Progenitor cell of endocrine pancreas (in vitro differentiated cells): ENCODE measurements around the genes SMARCA4, SPC24, SWSAP1 and EPOR.

- PRO-cap: no peak
Observed at GRCh38 chr19:10920780-10921514, 7.5 kb downstream of the YIPF2 start.

DNA sequence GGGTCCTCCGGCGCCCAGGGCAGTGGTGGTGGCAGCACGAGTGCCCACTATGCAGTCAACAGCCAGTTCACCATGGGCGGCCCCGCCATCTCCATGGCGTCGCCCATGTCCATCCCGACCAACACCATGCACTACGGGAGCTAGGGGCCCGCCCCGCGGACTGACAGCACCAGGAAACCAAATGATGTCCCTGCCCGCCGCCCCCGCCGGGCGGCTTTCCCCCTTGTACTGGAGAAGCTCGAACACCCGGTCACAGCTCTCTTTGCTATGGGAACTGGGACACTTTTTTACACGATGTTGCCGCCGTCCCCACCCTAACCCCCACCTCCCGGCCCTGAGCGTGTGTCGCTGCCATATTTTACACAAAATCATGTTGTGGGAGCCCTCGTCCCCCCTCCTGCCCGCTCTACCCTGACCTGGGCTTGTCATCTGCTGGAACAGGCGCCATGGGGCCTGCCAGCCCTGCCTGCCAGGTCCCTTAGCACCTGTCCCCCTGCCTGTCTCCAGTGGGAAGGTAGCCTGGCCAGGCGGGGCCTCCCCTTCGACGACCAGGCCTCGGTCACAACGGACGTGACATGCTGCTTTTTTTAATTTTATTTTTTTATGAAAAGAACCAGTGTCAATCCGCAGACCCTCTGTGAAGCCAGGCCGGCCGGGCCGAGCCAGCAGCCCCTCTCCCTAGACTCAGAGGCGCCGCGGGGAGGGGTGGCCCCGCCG is 6.7 kb downstream of the YIPF2 start:
- PRO-cap: no peak

- PRO-cap: bidirectional peak, plus-strand start at chr19:10960885, minus-strand start at chr19:10960691; bidirectional peak, plus-strand start at chr19:10961628, minus-strand start at chr19:10961582
Observed at GRCh38 chr19:10960777-10961937, at the start of gene SMARCA4. Gene SMARCA4, plus strand, starts transcription at chr19:10961030.

DNA sequence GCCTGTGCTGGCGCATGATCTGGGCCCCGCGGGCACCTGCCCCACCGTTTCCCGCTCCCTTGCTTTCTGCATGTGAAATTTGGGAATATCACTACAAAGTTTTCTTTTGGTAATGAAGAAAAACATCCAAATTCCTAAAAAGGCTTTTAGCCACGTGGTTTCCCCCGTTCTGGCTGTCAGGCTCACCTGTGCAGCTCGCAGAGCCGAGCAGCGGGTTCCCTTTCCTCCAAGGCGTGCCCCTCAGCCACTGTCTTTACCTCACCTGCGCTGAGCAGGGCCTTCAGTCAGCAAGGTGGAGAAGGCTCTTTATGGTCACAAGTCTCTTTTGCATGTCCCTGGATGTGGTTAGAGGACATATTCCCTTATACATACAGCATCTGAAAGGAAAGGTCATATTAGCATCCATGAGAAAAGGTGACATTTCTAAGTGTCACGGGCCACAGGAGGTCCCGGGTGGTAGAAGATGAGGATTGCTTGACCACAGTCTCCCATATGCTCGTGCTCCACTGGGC is 23.8 kb downstream of the SMARCA4 start:
- PRO-cap: no peak

DNA sequence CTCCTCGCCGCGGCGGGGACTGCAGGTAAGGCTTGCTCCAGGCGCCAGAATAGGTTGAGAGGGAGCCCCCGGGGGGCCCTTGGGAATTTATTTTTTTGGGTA is 179 bp downstream of the LDLR start:
- PRO-cap: no peak

DNA sequence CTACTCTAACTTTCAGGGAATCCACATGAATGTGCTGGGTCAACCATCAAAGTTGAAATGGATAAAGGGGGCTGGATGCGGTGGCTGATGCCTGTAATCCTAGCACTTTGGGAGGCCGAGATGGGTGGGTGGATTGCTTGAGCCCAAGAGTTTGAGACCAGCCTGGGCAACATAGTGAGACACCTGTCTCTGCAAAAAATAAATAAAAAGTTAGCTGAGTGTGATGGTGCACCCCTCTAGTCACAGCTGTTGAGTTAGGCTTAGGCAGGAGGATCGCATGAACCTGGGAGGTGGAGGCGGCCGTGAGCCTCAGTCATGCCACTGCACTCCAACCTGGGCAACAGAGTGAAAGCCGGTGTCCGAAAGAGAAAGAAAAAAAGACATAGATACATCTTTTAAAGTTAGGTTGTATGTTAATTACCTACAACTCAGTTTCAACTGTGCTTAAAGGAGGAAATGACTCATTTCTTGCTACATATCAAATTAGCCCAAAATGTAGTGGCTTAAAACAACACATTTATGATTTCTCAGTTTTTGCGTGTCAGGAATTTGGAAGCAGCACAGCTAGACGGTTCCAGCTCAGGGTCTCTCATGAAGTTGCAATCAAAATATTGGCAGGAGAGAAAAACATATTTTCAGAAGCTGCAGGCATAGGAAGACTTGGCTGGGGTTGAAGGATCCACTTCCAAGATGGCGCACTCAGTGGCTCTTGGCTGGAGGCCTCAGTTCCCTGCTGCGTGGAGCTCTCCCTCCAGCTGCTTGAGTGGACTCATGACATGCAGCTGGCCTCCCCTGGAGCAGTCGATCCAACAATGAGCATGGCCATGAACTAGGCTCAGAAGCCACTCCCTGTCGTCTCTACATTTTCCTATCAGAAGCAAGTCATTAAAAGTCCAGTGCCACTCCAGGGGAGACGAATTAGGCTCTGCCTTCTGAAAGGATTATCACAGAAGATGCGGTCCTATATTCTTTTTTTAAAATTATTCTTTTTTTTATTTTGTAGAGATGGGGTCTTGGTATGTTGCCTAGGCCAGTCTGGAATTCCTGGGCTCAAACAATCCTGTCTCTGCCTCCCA is 7.0 kb downstream of the LDLR start:
- PRO-cap: no peak

GRCh38 chr19:11104653-11105840 is 15.8 kb downstream of the LDLR start:
- PRO-cap: no peak

- PRO-cap: bidirectional peak, plus-strand start at chr19:11156086, minus-strand start at chr19:11155780
Observed at GRCh38 chr19:11155351-11156344, at the start of gene SPC24. Gene SPC24, minus strand, starts transcription at chr19:11155782.

GRCh38 chr19:11189651-11190151 is 7.6 kb downstream of the KANK2 start:
- PRO-cap: no peak

- PRO-cap: no peak
Observed at GRCh38 chr19:11198750-11199554, 1.6 kb upstream of the KANK2 start.

GRCh38 chr19:11203326-11204304 is 6.3 kb upstream of the KANK2 start:
- PRO-cap: no peak

DNA sequence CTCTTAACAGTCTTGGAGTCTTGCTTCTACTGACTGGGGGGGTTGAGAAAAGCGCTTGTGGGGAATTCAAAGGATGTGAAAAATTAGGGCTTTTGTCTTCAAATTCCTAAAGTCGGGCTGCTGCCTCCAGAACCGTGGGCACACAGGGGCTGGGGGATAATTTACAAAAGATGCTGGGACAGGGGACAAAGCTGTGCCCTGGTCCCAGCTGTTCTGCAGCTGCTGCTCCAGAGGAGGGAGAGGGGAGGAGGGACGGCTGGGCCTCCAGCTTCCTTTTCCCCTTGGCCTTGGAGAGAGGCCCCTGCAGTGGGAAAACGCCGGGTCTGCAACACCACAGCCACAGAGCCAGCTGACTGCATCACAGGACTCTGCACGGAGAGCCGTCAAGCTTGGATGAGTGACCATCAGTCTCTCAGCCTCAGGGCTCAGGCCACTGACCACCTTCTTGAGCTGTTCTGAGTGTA is 6.2 kb downstream of the DOCK6 start:
- PRO-cap: no peak

GRCh38 chr19:11361474-11361944 is 6.3 kb downstream of the PLPPR2 start:
- PRO-cap: no peak

DNA sequence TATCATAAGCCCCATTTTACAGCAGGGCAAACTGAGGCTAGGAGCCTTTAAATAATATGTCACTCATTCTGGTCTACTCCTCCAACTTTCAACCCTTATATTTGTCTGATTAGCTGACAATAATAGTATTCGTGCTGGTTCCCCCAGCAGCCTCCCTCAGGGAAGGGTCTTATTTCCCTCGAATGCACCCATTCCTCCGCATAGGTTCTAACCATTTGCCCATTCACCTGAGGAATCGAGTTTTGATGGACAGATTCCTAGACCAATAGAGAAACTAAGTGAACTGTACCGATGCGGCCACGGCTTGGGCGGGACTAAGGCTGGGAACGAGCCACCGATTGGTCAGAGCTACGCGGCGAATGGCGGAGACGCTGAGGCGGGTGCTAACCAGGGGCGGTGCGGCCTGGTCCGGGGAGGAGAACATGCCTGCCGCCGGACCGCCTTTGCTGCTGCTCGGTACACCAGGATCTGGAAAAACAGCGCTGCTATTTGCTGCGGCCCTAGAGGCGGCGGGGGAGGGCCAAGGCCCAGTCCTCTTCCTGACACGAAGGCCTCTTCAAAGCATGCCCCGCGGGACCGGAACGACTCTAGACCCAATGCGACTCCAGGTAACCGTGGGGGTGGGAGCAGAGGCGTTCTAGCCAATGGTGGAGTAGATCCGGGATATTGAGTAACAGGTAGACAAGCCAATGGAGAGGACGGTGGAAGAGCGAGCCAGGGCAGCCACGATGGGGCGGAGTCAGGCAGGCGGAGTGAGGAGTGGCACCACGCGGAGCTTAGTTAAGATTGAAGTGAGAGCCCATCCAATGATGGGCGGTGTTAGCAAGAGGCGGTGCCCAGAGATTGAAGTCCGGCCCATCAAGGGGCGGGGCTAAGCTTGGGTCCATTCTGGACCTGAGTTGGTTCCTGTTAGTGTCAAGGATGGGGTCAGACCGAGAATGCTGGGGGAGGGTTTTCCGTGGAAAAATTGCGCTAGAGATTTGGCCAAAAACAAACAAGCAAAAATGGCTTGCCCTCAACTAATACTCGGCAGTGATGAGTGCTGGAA is at the start of gene SWSAP1:
TSS of gene SWSAP1 (plus strand) at position 345 of the 1,048 bp plus-strand sequence.
- PRO-cap: unidirectional peak, plus-strand start at position 345 of the sequence; bidirectional peak, plus-strand start at position 912 of the sequence, minus-strand start at position 589 of the sequence

GRCh38 chr19:11376851-11377851 is 2.7 kb downstream of the SWSAP1 start:
- PRO-cap: no peak

GRCh38 chr19:11383366-11383967 is 647 bp downstream of the EPOR start:
- PRO-cap: no peak

GRCh38 chr19:11384166-11384651 is at the start of gene EPOR:
Gene EPOR, minus strand, starts transcription at chr19:11384314.
- PRO-cap: bidirectional peak, plus-strand start at chr19:11384431, minus-strand start at chr19:11384310

- PRO-cap: no peak
Observed at GRCh38 chr19:11425746-11426192, 6.7 kb upstream of the RGL3 start.

- PRO-cap: no peak
Observed at GRCh38 chr19:11442142-11442528, 6.7 kb downstream of the PRKCSH start.

- PRO-cap: no peak
Observed at GRCh38 chr19:11452475-11453033, 17.1 kb downstream of the PRKCSH start.